Thoracic aorta endothelial cell (primary cell): ENCODE measurements around a stretch of chr2.

DNA sequence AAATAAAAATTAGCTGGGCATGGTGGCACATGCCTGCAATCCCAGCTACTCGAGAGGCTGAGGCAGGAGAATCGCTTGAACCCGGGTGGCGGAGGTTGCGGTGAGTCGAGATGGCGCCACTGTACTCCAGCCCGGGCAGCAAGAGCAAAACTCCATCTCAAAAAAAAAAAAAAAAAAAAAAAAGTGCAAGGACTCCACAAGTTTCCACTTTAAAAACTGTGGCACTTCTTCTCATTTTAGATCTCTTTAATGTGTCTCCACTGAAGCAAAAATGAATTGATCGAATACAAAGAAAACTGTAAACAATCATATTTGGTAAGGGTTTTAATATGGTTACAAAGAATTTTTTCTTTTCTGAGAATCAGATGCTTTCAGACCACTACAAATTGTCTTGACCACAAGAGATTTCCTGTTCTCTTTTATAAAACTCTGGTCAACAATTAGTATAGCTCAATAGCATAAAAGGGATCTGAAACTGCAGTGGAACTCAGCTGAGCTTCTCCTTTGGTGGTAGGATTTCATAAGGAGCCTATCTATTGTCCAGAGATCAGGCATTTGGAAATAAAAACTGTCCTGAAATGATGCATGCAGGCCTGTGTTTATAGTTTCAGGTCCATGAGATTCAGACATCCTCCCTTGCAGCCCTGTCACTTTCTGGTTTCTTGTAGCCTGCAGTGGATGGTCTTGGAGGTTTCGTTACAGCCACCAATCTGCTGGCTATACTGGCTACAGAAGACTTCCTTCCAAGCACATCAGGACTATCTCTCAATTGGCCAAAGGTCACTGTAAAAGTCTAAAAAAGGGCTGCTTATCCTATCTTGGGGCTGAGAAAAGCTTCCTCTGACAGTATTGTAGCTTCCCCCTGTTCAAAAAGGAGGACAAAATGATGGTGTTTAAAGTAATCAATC, 120.1 kb downstream of the DOCK10 start:
- CAGE, long polyA plus RNA = no peak

DNA sequence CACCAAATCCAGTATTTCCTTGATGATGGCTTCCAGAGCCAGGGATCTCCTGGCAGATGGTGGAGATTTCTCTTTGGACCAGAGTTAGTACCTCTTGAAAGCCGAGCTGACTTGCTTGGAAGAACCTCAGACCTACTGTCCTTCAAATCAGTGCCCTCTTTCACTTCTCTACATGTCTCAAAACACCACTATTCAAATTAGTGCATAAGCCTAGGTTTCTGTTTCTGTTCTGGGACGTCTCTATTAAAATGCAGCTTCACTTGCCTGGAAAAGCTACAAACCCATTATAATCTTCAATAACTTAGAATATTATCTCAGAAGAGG, 84.7 kb downstream of the DOCK10 start:
- CAGE, long polyA plus RNA = no peak

- CAGE, long polyA plus RNA = no peak
Measured at GRCh38 chr2:225125098-225125399, 82.8 kb upstream of the DOCK10 start.

DNA sequence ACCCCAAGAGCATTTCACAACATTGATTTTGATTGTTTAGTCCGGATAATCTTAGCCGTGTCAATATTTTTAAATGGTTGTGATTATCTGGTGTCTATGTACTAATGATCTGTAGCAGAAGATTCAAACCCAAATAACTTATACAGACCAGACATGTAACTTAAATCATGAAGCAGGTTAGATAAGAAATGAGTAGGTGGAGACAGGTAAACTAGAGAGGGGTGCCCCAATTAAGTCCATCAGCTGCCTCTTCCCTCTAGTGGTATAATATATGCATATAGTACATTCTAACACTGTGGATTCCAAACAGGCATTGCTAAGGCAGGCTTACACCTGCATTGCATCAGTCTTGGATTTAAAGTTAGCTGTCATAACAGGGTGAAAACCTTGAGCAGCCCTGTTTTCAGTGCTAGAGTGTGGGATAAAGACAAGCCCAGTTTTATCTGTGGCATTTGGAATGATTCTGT, 63.4 kb downstream of the NYAP2 start:
- CAGE, long polyA plus RNA = no peak

- CAGE, long polyA plus RNA = no peak
Measured at GRCh38 chr2:225894421-225895005, 495.0 kb downstream of the NYAP2 start.

GRCh38 chr2:226477201-226477789, 322.3 kb downstream of the IRS1 start:
- CAGE, long polyA plus RNA = no peak

DNA sequence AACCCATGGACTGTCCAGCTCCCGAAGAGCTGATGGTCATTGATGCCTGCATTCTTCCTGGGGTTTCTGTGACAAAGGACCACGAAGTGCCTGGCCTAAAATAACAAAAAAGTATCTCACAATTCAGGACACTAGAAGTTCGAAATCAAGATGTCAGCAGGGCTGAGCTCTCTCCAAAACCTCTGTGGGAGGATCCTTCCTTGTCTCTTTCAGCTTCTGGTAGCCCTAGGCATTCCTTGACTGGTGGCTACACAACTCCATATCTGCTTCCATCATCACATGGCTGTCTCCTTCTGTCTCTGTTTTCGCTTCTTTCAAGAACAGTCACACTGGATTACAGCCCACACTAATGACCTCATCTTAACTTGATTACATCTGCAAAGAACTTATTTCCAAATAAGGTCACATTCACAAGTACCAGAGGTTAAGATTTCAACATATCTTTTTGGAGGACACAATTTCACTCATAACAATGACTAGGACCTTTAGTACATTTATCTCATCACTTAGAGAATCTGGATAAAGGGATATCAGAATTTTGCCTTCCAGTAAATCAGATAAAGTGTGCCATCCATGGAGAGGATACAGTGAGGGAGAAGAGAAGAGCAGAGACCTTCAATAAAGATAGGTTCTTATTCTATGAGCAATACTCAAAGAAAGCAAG, 275.2 kb downstream of the IRS1 start:
- CAGE, long polyA plus RNA = no peak

DNA sequence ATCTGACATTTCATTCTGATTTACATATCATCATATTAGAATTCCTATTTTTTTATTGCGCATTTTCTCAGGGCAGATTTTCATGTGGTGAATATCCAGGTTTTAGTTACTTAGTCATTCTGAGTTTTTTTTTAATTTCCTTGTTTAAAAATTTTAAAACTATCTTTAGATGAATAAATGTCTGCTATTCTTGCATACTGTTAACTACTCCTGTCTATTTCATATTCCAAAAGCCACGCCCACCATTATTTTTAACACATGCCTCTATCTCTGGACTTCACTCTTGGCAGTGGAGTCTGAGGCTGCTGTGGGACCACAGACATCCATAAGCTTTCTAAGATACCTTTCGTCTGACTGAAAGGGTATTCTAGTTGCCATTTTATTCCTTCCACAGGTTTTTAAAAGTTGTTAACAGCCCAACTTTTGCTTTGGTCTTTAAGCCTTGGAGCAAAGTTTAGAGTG, 164.4 kb downstream of the IRS1 start:
- CAGE, long polyA plus RNA = no peak

DNA sequence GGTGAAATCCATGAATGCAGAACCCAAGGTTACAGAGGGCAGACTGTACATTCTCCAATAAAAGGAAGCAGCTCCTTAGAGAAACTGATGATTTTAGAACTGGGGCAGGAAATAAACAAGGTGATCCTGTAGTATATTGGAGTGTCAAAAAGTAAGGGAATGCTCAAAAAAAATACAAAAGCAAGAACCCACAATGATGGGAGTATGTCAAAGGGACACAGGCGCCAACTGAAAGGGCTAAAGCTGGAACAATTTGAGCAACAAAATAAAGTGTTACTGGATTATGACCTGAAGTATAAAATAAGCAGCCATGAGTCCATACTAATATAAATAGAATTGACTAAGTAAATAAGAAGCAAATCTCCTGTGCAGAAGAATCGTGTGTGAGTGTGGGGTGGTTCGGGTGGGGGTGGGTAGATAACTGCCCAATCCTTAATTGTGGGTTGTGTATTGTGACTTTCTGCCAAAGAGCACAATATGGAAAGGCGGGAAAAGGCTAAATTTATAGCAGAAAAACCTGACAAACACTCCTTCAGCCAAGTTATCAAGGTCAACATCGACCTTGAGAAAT, 23.6 kb downstream of the IRS1 start:
- CAGE, long polyA plus RNA = no peak

- CAGE, long polyA plus RNA = no peak
Measured at GRCh38 chr2:226796518-226797172, 3.0 kb downstream of the IRS1 start.

GRCh38 chr2:226797173-226797537, 2.5 kb downstream of the IRS1 start:
- CAGE, long polyA plus RNA = no peak

GRCh38 chr2:226839136-226839588, 3.3 kb downstream of the RHBDD1 start:
- CAGE, long polyA plus RNA = no peak

- CAGE, long polyA plus RNA = no peak
Measured at GRCh38 chr2:226985035-226985499, 149.2 kb downstream of the RHBDD1 start.

GRCh38 chr2:227404620-227404928, 16.8 kb upstream of the SCYGR1 start:
- CAGE, long polyA plus RNA = no peak

DNA sequence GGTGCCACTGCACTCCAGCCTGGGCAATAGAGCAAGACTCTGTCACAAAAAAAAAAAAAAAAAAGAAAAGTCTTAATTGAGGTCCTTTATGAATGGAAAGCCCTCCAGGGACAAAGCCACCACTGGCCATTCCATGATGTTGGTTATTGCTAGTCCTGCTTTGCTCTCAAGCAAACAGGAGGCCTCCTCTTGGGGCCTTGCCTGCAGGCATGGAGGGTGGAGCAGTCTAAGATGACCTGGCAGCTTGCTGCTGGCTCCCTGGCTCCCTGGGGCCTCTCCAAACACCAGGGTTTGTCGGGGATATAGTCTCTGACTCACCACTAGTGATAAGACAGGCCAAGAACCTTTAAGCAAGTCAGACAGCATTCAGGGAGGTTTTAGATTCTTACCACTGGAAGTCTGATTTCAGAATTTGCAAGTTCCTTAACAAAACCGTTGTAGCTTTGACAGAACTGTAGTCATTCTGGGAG, 5.8 kb upstream of the AGFG1 start:
- CAGE, long polyA plus RNA = no peak

- CAGE, long polyA plus RNA = no peak
Measured at GRCh38 chr2:227507778-227508282, 35.9 kb downstream of the AGFG1 start.

GRCh38 chr2:227567789-227568316, 30.8 kb upstream of the SCYGR2 start:
- CAGE, long polyA plus RNA = no peak

DNA sequence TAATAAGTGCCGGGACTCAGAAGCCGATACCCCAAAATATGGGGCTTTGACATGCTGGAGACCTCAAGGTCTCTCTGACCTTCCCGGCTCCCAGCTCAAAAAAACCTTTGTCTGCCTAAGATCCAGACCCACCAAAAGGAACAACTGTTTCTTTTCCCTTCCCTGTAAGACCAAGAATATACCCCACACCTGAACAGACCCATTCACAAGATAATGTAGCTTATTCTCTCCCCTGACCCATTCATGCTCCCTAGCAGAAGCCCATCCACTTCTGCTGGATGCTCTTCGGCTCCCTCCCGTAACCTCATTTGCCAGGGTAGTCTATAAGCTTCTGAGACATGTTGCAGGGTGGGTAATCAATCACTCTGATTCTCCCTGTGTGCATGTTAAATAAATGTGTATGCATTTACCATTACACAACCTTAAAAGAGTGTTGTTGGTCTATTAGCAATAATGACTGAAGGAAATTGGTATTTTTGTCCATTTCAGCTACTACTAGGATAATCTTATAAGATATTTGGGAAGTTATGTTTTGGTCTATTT, 1.4 kb downstream of the SLC19A3 start:
- CAGE, long polyA plus RNA = no peak

DNA sequence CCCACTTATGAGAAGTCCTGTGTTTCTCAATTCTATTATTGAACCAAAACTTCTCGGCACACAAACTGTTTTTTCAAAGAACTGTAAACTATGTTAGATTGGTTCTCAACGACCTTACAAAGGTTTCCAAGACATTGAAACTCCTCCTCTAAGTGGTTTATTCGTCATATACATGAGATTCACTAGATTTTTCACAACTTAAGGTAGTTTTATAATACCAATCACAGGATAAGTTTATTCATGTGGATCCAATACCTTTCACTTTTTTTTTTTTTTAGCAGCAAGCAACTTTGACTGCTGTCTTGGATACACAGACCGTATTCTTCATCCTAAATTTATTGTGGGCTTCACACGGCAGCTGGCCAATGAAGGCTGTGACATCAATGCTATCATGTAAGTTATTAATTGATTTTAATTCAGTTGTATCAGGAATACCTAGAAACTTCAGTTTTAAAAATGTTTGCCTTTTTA, 1.6 kb downstream of the CCL20 start:
- CAGE, long polyA plus RNA = no peak

GRCh38 chr2:227870667-227871199, 698 bp upstream of the DAW1 start:
- CAGE, long polyA plus RNA = no peak